SP-49 (cell line): ENCODE measurements around the genes PRXL2A, GHITM and RGR.

- PRO-cap, result no peak
Measured at GRCh38 chr10:79399102-79399920, 46.1 kb downstream of the ZCCHC24 start.

DNA sequence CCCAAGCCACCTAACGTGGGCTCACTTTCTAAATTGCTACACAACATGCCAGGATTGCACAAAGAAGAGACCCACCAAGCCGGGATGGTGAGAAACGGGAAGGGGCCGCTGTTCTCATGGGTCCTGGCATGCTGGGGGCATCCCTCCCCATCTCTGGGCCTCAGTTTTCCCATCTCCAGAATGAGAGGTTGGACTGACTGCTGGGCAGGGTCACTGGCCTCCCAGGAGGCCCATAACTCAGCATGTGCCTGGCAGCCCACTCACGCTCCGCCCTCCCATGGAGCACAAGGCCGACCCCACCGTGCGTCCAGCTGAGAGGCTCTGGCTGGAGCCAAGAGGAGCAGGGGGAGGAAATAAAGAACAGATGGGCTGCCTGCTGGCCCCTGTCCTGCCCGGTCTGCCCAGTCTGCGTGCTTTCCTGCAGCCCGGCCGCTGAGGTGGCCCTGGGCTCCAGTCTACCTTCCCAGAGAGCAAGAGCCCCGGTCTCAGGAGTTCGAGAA is 43.9 kb downstream of the ZCCHC24 start:
- PRO-cap, result no peak

GRCh38 chr10:79467651-79468275 is 22.3 kb upstream of the ZCCHC24 start:
- PRO-cap, result no peak

DNA sequence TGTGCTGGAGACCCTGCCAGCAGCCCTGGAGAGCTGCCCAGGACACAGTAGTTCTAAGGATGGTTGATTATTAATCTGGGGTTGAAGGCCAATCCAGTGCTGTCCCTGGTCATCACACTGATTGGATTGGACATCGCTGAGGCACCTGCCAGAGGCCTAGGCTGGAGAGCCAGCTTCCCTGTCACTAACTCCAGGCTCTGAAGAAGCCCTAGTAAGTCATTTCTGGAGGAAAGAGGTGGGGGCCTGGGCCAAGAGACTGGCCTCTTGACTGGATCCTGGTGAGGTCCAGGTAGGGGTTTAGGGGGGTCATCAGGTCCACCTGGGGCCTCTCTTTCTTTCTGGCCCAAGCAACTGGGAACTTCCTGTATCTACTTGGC is 18.7 kb downstream of the SFTPA1 start:
- PRO-cap, result unidirectional peak, minus-strand start at position 192 of the sequence

DNA sequence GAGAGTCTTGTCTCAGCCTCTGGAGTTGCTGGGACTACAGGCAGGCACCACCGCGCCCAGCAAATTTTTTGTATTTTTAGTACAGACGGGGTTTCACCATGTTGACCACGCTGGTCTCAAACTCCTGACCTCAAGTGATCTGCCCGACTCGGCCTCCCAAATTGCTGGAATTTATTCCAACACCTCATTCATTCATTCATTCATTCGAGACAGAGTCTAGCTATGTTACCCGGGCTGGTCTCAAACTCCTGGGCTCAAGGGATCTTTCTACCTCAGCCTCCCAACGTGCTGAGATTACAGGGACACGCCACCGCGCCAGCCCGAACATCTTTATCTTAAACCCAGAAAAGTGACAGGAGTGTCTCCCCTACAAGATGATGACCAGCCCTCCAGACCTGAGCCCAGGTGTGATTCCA is 341 bp upstream of the TMEM254 start:
- PRO-cap, result no peak

DNA sequence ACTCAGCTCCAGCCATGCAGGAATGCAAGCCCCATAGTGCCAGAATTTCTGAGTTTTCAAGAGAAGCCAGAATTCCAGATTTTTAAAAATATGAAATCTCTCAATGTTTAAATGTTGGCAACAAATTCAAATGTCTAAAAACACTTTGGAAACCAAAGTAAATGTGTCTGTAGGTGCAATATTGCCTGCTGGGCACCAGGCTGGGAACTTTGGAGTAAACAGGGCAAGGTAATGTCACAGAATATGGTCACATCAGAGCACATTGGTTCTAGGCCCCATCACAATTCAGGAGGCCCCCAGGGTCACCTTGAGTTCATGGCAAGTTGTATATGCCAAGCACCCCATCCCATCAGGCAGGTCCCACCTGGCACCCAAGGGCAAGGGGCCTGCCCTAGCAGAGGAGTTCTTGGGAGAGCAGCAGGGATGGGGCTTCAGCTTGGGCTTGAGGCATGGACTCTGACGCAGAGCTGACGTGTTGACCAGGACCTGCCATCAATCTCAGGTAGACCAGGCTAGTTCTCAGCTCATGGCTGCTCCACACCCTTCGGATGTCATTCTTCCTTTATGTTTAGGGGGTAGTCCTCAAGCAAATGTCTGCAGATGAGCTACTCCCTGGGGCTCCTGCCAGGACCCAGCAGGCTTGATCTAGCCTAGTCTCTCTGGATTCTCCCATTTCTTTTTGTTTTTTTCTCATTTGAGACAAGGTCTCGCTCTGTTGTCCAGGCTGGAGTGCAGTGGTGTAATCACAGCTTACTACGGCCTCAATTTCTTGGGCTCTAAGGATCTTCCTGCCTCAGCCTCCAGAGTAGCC is 20.9 kb downstream of the PLAC9 start:
- PRO-cap, result no peak

DNA sequence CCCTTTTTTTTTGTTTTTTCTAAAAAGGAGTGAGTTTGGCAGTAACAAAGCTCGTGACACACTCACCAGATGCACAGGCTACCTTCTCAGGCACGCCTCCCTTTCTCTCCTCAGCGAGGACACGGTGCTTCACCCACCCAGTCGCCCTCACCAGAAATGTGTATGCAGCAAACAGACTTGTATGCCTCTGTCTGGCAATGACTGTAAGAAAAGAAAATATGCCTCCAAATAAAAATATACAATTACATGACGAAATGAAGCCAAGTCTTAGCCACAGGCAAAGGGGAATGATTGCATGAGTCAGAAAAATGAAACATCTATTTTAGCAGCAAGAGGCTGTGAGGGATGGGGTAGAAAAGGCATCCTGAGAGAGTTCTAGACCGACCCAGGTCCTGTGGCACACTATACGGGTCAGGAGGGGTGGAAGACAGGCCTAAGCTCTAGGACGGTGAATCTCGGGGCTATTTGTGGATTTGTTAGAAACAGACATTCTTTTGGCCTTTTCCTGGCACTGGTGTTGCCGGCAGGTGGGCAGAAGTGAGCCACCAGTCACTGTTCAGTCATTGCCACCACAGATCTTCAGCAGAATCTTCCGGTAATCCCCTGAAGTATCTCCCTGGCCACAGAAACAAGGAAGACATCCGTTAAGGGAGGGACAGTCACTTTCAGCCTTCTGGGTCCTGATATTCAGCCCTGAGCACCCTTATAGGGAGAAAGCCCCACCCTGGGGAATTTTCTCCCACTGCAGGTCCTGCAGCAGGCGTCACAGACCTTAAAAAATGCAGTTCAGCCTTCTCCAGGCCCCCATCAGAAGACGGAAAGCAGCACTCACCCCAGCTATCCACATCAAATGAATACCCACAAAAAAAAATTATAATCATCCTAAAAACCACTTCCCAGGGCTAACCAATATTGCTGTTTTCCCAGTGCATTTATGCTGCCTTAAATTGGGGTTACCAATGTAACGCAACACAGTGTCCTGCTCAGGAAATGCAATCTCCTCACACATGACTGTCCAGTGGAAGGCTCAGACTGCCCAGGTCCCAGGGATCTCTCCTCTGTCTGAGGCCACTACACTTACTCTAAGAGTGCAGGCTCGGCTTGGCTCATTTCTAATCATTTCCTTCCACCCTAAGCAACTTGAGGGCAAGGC is 23.1 kb downstream of the PLAC9 start:
- PRO-cap, result no peak

DNA sequence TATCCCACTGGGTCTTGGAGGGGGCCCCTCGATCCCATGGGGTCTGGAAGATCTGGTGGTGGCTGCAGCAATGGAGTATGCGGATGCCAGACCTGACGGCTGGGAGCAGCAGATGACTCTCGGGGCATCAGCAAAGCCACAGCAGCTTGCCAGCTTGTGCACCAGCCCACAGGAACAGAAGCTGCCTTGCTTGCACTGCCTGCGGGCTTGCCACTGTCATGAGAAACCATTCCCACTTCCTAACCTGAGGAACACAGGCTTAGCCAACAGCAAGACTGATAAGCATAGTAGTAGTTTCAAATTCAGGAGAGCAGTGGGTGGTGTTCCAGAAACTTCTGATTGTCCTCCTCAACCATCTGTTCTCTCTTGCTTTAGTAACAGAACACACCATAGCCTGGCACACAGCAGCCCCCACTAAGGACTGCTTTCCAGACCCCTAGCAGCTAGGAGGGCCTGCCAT is 7.4 kb downstream of the ANXA11 start:
- PRO-cap, result no peak

DNA sequence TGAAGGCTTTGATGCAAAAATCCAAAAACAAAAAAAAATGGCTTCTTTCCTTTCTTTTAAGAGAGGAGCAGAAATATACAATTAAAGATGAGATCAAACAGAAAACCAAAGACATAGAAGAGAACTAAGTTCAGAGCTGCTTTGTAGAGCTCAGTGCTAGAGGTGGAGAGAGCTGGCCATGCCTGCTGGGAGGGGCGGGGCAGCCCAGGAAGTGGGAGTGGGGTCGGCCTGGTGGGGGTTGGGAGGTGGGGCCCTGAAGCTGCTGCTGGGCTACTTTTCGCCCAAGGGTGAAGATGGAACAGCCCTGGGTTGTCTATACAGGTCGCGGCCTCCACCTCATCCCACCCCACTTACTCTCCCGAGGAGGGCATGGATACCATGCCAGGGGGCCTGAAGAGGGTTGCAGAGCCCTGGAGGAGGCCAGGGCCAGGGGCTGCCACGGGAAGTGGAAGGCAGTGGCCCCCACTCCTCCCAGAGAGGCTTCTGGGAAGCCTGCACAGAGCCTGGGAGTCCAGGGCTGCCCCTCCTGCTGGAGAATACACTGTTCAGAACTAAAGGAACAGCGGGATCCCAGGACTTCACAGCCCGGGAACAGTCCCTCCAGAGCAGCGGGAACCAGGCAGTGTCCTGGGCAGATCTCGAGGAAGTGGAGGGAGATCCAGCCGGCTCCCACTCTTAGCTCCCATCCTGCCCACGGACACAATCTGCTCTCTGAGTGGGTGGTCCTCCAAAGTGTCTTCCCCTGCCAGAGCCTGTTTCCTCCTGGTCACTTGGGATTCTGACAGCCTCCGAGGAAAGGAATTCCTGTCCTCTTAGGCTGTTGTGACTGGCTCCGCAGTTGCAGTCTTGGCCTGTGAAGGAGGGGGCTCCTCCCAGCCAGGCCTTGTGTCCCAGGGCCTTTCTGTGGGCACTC is 23.6 kb downstream of the MAT1A start:
- PRO-cap, result no peak

GRCh38 chr10:80333901-80334314 is 22.6 kb downstream of the DYDC1 start:
- PRO-cap, result no peak

DNA sequence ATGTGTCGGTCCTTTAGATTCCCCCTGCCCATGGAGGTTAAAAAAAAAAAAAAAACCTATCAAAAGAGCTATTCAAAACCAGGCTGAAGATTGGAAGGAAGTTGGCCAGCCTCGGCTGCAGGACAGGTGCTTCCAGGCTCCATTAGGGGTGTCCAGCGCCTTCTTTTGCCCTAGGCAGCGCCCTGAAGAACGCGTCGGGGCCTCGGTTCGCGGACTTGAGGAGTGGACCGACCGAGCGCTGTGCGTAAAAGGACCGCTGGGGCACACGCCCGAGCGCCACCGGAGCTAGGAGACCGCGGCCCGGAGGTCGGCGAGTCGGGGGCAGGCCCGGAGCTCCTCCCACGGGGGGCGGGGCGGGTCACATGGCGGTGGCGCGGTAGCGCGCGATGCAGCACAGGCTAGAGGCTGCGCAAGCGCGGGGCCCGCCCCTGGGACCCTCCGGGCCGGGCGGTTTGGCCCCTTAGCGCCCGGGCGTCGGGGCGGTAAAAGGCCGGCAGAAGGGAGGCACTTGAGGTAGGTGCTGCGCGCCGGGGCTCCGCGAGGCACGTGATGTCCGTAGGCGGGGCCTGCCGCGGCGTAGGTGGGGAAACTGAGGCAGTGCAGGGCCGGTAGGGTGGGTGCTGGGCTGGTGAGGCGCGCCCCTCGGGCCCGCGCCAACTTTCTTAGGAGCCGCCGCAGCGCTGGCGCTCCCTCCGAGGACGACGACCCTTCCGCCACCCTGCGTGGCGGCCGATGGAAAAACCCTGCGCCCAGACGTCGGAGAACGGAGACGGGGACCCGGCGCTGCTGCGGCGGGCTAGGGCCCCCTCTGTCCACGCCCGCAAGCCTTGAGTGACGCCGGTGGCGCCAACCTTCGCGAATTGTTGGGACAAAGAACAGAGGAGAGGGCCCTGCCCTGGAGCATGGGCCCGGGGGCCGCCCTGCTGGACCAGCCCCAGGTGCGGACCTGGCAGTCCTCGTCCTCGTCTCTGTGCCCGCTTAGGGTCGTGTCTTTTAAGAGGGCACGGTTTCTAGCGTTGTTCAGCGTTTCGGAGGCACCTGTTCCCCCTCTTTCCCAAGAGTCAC is at the start of gene PRXL2A:
Gene PRXL2A (plus strand): TSS at position 421 of the 1,065 bp plus-strand sequence.
- PRO-cap, result bidirectional peak, plus-strand start at position 486 of the sequence, minus-strand start at position 246 of the sequence

DNA sequence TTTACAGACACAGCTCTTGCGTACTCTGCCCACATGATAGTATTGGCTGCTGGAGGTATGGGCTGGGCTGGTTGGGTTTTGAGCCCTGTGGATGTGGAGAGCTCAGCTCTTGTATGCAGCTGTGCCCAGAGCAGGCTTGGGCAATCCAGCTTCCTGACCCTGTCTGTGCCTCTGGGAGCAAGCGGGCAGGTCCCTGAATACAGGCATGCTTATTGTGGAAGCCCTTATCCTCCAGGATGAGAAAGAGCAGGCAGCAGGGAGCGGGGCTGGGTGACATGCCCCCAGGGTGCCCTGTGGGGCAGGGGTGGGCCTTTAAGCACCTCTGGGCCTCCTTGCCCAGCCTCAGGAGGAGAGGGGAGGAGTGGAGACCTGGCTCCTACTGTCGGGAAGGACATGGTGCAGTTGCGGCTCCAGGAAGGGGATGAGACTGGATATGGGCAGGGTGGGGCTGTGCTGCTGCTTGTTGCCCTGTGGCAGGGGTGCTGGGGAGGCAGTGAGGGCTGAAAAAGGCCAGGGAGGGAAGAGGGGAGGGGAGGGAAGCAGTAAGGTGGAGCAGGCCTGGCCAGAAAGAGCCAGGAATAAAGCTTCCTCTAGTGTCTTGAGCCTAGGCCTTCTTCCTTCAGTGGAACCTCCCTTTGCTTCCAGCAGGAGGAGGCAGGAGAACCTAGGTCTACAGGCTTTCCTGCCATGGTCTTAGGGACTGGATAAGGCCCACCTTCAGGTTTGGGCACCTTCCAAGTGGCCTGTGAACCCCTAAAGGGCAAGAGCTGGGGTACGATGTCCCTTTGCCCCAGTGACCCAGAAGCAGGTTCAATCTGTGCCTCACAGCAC is 32.6 kb upstream of the SH2D4B start:
- PRO-cap, result no peak

DNA sequence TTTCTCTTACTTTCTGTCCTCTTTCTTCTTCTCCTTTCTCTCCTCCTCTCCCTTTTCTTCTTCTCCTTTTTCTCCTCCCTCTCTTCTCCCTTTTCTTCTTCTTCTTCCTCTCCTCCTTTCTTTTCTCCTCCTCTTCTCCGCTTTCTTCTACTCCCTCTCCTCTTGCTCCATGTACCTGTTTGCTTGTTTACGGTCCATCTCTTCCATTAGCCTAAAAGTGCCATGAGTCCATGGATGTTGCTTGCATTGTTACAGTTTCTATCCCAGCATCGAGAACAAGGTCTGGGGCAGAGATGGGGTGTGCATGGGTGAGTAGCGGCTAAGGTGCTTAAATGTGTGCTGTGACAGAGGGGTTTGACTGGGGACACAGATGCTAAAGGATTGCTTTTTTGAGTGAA is 7.7 kb downstream of the SH2D4B start:
- PRO-cap, result no peak

DNA sequence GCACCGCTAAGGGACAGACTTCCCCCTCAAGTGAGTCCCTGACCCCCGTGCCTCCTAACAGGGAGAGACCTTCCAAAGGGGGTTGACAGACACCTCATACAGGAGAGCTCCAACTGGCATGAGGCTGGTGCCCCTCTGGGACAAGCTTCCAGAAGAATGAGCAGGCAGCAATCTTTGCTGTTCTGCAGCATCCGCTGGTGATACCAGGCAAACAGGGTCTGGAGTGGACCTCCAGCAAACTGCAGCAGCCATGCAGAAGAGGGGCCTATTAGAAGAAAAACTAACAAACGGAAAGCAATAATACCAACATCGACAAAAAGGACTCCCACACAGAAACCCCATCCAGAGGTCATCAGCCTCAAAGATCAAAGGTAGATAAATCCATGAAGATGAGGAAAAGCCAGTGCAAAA is 280.8 kb downstream of the SH2D4B start:
- PRO-cap, result no peak

DNA sequence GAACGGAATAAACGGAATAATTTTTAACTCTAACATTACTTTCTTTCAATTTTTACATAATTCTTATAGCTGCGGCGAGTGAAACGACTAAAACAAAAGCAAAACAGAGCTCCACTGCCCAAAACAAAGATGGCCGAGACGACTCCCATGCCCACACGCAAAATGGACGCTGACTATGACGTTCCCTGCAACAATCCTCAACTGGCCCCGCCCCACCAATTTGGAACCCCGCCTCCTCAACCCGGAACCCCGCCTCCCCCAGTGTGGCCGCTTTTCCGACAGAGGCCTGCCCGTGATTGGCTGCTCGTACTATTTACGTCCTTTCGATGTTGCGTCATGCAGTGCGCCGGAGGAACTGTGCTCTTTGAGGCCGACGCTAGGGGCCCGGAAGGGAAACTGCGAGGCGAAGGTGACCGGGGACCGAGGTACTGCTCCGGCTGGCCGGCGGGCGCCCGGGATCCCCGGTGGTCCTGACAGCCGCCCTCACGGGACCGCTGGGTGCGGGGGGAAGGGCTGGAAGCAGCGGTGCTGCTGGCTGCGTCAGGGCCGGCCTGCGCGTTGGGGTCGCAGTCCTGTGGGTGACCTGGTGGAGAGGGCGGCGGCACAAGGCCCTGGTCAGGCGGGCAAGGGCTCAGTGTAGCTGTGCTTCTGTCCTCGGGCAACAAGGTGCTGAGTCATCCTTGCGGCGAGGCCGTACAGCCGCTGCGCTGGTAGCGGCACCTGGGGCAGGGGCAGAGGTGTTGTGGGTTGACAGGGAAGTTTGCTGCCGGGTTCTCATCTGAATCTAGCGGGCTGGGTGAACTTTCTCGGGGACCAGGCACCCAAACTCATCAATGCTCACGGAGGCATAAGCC is at the start of gene GHITM:
Gene GHITM (plus strand): TSS at position 341 of the 854 bp plus-strand sequence.
- PRO-cap, result unidirectional peak, plus-strand start at position 341 of the sequence; unidirectional peak, plus-strand start at position 394 of the sequence

GRCh38 chr10:84143867-84144175 is 4.5 kb downstream of the GHITM start:
- PRO-cap, result no peak

DNA sequence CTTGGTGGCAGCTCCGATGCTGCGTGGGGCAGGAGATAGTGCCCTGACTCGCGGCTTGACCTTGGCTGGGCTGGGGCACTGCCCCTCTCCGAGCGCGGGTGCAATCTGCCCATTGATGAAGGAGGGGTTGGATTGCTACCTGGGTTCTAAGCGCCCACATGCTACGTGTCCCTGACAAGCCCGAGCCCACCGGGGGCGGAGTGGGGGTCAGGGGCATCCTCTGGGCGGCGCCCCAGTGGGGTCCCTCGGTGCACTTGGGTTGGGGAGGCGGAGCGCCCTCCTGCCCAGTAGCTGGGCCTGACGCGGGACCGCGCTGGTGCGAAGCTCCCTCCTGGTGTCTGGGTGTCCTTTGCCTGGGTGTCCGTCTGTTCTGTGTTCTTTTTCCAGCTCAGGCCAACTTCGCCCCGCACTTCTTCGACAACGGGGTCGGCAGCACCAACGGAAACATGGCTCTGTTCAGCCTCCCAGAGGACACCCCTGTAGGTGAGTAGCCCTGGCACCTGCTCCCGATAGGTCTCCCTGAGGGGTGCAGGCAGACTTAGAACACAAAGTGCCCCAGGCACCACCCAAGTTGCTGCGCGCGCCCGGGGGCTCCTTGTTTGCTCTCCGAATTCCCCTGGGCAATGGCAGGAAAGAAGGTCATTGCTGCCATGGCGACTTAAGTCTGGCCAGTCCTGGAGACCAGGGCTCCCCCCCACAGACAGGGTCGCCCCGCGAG is 929 bp downstream of the CDHR1 start:
- PRO-cap, result no peak

DNA sequence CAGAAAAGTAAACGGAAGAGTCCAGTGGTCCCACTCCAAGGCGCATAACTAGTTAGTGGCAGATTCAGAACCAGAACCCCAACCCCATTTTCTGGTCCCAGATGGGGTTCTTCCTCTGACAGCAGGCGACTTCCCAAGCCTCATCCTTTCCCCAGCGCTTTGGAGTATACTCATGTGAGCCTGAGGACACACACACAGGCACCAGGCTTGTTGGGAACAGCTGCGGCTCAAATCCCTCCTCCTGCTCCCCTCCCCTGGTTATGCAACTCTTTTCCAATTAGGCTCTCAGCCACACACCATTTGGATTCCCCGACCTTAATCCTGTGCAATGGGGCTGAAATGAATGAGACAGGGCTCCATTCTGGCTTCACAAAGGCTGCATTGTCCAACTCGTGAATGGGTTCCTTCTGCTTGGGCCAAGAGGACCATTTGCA is 323 bp upstream of the RGR start:
- PRO-cap, result no peak

GRCh38 chr10:84244947-84245548 is at the start of gene RGR:
TSS of gene RGR (plus strand) at chr10:84245053.
- PRO-cap, result no peak

GRCh38 chr10:84279670-84280074 is 34.8 kb downstream of the RGR start:
- PRO-cap, result no peak